ENCODE measurements around a stretch of chr19.

DNA sequence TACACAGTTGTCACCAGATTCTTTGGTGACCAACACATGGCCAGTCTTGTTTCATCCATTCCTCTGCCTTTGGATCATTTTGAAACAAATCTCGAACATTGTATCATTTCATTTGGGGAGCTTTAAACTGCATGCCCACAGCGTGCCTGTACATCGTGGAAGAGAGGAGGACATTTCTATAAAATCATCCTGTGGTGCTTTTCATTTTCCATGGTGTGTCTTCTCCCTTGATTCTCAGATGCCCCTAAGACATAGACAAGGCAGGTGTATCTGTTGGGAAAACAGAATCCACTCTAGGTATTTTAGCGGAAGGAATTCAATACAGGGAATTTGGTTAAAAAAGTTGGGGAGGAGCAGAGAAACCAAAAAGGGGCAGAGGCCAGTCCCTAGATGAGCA is 145.0 kb downstream of the SIPA1L3 start:
- PRO-cap = no peak

- PRO-cap = no peak
Observed at GRCh38 chr19:38099738-38100164, 124.3 kb downstream of the DPF1 start.

DNA sequence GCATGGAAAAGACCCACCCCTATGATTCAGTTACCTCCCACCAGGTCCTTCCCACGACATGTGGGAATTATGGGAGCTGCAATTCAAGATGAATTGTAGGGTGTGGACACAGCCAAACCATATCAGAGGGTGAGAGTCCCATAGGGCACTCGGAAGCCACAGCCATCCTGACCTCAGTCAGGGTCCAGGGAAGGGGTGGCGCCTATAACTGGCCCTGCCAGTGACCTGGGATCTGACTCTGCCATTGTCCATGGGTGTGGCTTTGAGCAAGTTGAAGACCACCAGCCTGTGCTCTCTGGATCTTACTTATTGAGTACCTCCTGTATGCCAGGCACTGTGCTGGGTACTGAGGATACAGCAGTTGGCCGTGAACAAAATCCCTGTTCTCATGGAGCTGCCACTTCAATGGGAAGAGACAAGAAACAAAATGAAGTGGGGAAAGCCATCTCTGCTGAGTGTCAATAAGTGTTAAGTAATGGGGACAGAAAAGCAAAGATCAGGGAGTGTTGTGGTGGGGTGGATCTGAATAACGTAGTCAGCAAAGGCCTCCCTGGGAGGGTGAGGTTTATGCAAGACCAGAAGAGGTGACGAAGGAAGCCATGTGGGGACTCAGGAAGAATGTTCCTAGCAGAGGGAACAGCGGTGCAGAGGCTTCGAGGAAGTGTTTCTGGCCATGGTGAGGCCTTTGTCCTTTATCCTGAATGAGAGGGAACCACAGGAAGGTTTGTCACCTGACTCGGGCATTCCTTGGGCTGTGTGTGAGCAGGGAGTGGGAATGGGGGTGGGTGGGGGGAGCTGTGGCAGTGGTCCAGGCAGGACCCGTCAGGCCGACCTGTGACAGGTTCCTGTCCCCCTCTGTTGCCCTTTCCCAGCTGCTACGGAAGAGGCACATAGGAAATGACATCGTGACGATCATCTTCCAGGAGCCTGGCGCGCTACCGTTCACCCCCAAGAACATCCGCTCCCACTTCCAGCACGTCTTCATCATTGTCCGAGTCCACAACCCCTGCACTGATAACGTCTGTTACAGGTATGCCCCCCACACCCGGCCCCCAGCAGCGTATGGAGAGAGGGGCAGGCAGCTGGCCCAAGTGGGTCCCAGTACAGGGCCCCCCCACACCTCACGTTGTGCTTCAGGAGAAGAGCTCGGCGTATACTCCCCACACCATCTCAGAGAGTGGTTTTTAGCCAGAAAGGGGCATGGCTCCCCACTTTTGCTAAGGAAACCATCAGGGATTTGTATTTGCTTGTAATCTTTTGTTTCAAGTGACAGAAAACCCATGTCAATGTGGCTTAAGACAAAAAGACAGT is 114.2 kb downstream of the DPF1 start:
- PRO-cap = no peak

DNA sequence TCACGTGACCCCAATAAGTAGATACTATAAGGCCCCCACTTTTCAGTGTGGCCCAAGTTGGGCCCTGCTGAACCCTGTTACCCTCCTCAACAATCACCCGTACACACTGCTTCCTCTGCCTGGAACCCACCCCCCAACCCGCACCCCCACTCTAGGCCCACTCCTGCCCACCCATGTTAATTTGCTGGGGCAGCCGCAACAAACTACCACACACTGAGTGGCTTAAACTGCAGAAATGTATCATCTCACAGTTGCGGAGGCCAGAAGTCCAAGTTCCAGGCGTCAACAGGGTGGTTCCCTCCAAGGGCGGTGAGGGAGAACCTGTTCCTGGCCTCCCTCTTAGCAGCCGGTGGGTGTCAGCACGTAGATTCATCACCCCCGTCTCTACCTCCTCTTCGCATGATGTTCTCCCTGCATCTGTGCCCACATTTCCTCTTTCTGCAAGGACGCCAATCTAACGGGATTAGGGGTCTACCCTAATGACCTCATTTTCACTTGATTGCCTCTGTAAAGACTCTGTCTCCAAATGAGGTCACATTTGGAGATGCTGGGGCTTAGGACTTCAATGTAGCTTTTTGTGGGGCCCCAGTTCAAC is 38.6 kb downstream of the DPF1 start:
- PRO-cap = no peak

DNA sequence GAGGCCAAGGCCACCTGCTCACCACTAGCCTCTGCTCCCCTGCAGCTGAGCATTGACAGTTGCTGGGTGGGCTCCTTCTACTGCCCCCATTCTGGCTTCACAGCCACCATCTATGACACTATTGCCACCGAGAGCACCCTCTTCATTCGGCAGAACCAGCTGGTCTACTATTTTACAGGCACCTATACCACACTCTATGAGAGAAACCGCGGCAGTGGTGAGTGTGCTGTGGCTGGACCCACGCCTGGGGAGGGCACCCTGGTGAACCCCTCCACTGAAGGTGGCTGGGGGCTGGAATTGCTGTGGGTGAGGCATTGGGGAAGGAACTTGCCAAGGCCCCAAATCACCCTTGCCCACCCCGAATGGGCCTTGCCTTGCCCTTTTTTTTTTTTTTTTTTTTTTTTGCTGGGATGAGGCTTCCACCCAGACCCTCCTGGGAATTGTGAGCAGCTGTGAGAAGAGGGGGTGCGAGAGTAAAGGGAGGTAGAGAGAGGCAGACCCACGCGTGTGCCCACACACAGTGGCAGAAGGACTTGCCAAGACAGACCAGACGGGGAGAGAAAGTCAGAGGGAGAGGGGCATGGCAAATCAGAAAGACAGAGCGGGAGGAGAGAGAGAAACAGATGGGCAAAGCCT is 16.7 kb downstream of the CATSPERG start:
- PRO-cap = no peak

DNA sequence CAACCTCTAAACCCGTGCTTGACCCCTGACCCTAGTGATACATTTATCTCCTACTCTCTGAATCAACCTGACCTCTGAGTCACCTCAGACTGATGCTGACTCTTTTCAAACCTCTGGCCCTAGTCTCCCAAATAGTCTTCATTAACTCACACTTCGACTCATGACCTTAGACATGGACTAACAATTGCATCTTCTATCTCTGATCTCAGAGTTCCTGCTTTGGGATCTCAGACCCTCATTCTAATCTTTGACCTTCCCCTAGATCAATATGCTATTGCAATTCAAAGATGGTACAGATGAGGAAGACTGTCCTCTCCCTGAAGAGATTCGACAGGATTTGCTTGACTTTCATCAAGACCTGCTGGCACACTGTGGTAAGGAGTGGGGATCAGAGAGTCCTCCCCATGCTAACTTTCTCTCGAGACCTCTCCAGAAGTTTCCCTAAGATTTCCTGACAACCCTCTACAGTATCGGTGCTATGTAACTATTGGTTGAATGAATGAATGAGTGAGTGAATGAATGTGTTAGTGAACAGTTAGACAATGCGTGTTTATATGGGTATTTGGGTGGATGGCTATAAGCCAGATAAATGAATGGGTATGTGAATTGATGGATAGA is 57.0 kb downstream of the RYR1 start:
- PRO-cap = no peak

DNA sequence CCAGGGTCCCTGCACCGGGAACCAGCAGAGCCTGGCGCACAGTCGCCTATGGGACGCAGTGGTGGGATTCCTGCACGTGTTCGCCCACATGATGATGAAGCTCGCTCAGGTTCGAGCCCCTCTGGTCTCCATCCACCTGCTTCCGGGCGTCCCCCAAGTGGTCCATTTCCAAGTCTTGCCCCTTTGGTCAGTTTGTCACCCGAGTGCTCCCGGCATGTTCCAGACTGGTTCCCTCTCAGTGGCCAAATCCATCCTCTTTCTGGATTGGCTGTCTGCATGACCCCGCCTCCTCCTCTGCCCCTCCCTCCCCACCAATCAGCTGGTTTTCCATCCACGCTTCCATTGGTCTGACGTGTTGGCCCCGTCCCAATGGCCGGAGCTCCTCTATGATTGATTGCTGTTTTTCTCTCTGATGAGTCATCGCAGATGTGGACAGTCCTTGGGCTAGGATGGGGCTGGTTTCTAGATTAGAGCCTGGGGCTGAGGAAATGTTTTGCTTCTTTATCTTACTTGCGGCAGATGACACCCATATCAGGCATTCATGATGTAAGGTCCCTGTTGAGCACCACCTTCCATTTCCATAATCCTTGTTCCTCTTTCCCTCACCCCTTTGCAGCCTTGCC is 73.9 kb downstream of the MAP4K1 start:
- PRO-cap = no peak

GRCh38 chr19:38656264-38657068 is 9.0 kb downstream of the ACTN4 start:
- PRO-cap = no peak

GRCh38 chr19:38671601-38672312 is 24.3 kb downstream of the ACTN4 start:
- PRO-cap = no peak

- PRO-cap = no peak
Observed at GRCh38 chr19:38678302-38679048, 31.0 kb downstream of the ACTN4 start.

DNA sequence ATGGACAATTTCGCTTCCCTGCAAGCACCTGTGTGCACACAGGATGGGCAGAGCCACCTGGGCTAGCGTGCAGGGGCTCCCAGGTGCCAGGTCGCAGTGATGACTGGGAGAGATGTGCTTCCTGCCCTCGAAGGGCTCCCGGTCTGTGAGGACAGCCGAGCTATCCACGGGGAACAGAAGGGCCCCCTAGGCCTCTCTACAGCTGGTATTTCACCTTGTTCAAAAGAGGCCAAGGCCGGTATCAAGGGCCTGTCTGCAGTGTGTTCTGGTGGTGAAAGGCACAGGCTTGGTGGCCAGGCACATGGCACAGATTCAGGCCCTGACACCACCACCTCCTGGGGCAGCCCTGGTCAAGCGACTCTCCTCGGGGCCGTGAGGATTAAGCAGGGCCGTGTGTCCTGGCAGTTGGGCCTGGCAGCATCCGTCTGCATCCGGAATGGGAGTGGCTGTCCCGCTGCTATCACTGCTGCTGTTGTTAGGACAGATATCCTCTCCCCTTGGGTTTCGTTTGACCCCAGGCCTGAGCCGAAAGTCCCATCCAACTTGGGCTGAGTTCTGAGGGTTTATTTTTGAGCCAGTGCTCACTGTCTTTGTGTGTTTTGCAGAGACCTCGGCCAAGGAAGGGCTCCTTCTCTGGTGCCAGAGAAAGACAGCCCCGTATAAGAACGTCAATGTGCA is 38.7 kb downstream of the CAPN12 start:
- PRO-cap = no peak

DNA sequence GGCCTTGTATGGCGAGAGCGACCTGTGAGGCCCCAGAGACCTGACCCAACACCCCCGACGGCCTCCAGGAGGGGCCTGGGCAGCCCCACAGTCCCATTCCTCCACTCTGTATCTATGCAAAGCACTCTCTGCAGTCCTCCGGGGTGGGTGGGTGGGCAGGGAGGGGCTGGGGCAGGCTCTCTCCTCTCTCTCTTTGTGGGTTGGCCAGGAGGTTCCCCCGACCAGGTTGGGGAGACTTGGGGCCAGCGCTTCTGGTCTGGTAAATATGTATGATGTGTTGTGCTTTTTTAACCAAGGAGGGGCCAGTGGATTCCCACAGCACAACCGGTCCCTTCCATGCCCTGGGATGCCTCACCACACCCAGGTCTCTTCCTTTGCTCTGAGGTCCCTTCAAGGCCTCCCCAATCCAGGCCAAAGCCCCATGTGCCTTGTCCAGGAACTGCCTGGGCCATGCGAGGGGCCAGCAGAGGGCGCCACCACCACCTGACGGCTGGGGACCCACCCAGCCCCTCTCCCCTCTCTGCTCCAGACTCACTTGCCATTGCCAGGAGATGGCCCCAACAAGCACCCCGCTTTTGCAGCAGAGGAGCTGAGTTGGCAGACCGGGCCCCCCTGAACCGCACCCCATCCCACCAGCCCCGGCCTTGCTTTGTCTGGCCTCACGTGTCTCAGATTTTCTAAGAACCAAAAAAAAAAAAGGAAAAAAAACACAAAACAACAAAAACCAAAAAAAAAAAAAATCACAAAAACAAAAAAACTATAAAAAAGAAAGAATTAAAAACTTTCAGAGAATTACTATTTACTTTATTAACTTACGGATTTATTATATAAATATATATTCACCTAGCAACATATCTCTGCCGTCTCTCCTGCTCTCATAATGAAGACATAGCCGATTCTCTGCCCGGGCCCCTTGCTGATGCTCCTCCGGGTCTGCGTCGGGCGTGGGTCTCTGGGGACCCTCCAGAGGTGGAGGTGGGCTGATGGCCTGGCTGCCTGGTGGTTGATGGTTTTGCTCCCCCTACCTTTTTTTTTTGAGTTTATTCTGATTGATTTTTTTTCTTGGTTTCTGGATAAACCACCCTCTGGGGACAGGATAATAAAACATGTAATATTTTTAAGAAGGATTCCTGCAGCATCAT is 14.5 kb downstream of the CAPN12 start:
- PRO-cap = no peak

DNA sequence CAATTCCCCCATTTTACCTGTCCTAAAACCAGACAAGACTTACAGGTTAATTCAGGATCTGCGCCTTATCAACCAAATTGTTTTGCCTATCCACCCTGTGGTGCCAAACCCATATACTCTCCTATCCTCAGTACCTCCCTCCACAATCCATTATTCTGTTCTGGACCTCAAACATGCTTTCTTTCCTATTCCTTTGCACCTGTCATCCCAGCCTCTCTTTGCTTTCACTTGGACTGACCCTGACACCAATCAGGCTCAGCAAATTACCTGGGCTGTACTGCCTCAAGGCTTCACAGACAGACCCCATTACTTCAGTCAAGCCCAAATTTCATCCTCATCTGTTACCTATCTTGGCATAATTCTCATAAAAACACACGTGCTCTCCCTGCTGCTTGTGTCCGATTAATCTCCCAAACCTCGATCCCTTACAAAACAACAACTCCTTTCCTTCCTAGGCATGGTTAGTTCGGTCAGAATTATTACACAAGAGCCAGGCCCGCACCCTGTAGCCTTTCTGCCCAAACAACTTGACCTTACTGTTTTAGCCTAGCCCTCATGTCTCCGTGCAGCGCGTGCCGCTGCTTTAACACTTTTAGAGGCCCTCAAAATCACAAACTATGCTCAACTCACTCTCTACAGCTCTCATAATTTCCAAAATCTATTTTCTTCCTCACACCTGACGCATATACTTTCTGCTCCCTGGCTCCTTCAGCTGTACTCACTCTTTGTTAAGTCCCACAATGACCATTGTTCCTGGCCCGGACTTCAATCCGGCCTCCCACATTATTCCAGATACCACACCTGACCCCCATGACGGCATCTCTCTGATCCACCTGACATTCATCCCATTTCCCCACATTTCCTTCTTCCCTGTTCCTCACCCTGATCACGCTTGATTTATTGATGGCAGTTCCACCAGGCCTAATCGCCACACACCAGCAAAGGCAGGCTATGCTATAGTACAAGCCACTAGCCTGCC is 8.7 kb upstream of the CAPN12 start:
- PRO-cap = no peak

GRCh38 chr19:38799414-38799833 is 10.4 kb downstream of the LGALS7B start:
- PRO-cap = no peak

GRCh38 chr19:38808678-38809199 is 4.0 kb downstream of the LGALS4 start:
- PRO-cap = no peak

GRCh38 chr19:38816244-38816725 is 3.5 kb upstream of the LGALS4 start:
- PRO-cap = no peak

DNA sequence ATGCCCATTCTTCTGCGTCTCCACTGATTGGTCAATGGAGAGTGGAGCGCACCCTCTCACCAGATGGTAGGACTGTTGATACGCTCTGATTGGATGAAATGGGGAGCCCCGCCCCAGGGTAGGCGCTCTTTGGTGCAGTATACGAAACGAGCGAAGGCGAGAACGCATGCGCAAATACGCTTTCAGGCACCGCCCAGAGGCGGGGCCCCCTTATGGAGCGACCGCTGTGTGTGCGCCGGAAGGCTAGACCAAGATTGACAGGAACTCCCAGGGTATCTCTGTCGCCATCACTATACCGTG is 604 bp upstream of the HNRNPL start:
- PRO-cap = no peak

DNA sequence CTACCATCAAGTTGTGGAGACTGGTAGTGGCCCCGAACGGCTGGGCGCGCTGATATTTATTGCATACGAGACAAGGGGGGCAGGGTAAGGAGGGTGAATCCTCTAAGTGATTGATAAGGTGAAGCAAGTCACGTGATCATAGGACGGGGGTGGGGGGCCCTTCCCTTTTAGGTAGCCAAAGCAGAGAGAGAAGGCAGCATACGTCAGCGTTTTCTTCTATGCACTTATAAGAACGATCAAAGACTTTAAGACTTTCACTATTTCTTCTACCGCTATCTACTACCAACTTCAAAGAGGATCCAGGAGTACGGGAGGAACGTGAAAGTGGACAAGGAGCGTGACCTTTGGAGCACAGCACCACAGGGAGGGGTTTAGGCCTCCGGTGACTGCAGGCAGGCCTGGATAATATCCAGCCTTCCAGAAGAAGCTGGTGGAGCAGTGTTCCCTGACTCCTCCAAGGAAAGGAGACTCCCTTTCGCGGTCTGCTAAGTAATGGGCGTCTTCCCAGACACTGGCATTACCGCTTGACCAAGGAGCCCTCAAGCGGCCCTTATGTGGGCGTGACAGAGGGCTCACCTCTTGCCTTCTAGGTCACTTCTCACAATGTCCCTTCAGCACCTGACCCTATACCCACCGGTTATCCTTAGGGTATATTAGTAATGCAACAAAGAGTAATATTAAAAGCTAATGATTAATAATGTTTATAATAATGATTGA is 10.0 kb upstream of the HNRNPL start:
- PRO-cap = no peak

GRCh38 chr19:38878542-38879100 is 546 bp upstream of the RINL start:
- PRO-cap = no peak

GRCh38 chr19:38900114-38900821 is 499 bp downstream of the NFKBIB start:
- PRO-cap = bidirectional peak, plus-strand start at chr19:38900258, minus-strand start at chr19:38900197